Hair follicular keratinocyte (primary cell): ENCODE measurements around the gene MTG2.

GRCh38 chr20:60054570-60055073 lies 96.4 kb downstream of the CDH26 start:
- RAMPAGE, long total RNA = no peak

- RAMPAGE, long total RNA = no peak
Measured at GRCh38 chr20:61492644-61493181, 240.7 kb downstream of the CDH4 start.

DNA sequence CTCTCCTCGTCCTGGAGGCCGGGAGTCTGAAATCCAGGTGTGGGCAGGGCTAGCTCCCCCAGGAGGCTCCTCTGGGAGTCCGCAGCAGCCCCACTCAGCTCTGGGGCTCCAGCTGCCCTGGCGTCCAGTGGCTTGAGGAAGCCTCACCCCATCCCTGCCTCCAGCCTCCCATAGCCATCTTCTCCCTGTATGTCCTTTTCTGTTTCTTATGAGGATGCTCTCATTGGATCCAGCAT lies 387.1 kb downstream of the TAF4 start:
- RAMPAGE, long total RNA = no peak

DNA sequence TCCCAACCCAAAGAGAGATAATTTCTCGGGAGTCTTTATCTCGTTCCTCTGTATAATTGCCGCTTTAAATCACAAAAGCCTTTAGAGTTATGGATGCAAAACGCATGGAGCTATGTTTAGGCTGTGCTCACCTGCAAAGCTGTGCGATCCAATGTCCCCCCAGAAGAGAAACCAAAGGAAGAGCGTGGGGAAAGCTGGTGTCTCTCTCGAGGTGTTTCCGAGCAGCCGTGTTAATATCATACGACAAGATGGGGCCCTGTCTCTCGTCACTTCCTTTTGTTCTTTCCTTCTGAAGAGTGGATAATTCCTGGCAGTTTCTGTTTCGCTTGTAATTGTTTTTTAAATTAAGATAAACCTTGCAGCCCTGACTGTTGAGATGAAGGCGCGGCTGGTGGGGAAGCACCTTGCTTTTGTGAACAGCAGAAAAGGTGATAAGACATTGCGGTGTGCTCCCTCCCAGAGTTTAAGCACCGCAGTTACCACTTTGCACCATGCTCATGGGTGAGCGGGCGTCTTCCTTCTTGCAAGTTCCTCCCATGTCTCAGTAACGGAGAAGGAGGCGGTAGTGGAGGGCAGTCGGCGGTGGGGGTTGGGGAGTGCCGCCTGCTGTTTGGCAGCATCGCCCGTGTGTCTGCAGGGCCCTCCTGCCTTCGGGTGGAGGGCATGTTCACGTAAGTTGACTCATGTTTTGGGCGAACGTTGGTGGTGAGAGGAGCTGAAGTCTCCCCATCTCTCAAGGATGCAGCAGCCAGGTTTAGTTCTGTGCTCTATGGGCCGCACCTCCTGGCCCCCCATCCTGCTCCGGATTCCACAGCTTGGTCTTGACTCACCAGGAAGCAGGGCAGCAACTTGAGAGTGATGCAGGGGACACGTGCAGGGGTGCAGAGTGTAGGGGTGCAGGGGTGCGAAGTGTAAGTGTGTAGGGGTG lies 345.9 kb downstream of the TAF4 start:
- RAMPAGE, long total RNA = no peak

GRCh38 chr20:62000125-62000282 lies 65.7 kb downstream of the TAF4 start:
- RAMPAGE, long total RNA = no peak

GRCh38 chr20:62011660-62012022 lies 54.0 kb downstream of the TAF4 start:
- RAMPAGE, long total RNA = no peak

DNA sequence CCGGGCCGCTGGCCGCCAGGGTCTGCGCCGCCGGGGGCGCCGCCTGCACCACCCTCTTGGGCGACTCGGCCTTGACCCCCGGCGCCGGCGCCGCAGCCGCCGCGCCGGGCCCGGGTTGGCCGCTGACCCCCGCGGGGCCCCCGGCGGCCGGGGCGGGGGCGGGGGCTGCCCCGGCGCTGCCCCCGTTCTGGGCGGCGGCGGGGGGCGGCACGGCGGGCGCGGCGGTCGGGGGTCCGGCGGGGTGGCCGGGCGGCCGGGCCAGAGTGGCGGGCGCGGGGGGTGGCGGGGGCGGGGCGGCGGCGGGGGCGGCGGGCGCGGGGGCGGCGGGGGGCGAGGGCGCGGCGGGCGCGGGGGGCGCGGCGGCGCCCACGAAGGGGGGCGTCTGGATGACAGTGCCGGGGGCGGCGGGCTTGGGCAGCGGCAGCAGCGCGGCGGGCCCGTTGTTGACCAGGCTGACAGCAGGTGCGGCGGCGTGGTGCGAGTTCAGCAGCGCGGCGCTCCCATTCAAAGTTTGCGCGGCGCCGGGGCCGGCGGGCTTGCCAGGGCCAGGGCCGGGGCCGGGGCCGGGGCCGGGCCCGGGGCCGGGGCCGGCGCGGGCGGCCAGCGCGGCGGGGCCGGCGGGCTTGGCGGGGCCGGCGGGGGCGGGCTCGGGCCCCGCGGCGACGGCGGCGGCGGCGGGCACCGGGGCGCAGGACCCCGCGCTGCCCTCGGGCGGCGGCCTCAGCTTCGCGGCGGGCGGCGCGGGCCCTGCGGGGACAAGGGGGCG lies 786 bp downstream of the TAF4 start:
- RAMPAGE, long total RNA = no peak

DNA sequence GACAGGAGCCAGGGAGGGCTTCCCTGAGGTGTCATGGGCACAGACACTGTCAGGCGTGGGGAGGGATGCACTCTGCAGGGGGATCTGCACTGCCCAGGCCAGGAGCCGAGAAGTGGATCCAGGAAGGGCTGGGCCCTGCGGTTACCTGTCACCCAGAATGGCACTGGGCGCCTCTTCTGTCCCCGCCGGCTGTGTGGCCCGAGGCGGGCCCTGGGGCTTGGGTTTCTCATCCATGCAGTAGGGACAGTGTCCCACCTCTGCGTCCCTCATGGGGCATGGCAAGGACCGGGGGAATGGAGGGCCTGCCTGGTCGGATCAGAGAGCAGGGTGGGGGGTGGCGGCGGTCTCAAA lies 25.3 kb upstream of the LSM14B start:
- RAMPAGE, long total RNA = no peak

DNA sequence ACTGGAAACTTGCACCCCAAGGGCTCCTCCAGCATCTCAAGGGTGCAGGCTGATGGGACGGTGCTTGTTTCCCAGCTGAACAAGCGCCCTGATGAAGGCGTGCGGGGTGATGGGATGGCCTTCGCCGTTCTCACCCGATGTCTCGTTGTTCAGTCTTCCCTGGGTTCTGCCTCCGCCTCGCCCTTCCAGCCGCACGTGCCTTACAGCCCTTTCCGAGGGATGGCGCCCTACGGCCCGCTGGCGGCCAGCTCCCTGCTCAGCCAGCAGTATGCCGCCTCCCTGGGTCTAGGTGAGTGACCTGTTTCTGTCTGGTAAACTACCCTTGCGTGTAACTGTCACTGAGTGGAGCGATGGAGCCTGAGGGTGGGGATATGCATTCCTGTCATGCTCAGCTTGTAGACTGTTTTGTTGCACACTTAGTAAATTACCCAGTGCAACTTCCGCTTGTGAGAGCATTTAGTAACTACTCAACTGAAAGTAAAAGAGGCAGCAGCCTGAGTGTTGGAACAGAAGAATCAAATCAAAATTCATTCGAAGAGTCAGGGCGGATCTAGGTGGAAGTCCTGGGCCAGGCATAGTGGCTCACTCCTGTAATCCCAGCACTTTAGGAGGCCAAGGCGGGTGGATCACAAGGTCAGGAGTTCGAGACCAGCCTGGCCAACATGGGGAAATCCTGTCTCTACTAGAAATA lies 4.0 kb downstream of the LSM14B start:
- RAMPAGE, long total RNA = no peak

GRCh38 chr20:62151114-62151565 lies 7.6 kb downstream of the SS18L1 start:
- RAMPAGE, long total RNA = no peak

DNA sequence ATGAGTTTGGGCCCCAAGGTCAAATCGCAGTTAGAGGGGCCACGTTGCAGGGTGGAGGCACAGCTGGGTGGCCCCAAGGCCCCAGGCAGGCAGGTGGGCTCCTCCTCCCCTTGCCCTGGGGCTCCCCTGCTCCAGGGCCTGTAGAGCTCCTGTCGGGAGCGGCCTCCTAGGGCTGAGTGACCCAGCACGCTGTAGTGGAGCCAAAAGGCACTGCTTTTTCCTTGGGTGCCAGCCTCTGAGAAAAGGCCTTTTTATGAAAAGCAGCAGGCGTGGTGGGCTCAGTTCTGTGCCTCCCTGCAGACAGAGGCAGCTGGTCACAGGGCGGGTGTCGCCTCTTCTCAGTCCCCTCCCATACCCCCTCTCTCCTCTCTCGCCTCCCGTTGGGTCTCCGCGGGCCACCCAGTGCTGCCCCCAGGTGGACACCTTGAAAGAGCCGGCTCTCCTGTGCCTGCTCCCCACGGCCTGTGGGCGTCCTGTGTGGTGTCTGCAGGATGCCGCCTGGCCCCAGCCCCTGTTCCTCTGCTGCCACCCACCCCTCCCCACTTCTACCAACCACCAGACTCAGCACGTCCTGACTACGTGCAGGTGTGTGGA lies 13.2 kb downstream of the SS18L1 start:
- RAMPAGE, long total RNA = no peak

DNA sequence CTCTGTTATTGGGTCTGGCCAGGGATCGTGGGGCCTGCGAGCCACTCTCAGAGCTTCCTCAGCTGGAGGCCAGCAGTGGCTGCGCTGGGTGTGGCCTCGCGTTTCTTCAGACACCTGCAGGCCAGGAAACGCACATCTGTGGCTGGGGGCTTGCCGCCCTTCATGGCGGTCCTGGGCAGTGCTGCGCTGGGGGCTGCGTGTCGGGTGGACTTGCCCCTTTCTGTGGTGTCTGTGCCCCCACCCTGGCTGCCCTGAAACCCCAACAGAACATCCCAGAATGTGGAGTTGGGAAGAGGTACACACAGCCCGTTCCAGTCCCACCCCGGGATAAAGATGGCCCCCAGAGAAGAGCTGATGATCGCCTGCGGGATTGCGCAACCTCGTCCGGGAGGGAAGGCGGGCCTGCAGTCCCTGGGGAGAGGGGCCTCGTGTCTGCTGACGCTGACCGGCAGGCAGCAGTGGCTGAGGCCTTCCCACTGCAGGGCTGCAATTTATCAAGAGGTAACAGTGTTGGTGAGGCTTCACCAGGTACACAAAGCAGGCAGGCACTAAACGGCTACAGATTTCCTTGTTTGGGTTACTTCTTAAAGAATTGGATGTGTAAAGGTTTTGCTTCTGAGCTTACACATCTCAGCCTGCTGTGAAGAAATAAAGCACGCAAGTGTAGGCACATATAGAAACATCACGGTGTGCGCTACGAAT lies 16.8 kb upstream of the MTG2 start:
- RAMPAGE, long total RNA = no peak

DNA sequence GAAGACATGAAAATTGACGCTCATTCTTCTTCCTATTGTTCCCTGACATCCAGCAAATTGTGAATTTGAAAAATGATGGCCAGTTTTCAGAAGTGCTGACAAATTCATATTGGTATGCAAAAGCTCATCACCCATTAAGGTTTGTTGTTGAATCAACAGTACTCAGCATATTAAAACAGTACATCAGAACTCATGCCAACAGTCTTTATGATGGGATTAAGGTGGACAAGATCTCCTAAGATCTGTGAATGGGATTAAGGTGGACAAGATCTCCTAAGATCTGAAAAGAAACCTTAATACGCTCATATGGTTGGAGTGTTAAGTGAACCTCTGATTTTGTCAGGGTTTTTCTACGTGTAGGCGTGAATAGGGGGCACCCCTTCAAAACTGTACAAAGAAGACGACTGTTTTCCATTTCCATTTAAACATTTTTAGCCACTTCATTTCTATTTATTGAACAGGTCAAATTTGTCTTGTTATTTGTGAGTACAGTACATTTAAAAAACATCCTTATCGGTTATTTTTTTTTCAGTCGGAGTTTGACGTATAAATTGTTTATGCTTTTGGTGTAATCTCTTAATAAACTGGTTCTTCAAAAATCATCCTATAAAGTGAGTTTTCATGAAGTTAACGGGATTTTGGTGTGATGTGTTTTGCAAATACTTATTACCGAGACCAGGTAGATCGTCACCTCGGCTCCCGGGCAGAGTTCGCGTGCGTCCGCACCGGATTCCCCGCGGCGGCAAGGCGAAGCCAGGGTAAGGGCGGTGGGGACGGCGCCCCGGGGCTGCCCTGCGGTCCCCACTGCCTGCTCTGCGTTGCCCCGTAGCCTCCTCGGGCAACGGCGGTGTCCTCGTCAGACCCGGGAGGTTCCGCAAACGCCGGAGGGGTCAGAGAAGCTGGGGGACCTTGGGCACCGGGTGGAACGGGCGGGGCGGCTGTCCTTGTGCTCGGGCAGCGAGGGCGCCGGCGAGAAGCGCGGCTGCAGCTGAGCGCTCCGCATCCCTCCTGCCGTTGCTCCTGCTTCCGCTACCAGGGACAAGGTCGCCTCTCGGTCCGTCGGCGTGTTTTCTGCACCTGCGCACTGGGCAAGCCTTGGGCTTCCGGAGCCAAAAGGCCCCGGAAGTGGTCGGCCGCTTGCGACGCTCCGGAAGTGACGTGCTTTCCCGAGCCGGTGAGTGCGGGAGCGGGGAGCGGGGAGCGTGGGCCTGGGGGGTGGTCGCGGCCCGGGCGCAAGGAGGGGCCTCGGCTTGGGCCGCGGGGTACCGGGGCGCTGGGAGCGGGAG lies at the start of gene MTG2:
TSS of gene MTG2 (plus strand) at position 1,145 of the 1,286 bp plus-strand sequence.
- RAMPAGE, long total RNA = no peak

DNA sequence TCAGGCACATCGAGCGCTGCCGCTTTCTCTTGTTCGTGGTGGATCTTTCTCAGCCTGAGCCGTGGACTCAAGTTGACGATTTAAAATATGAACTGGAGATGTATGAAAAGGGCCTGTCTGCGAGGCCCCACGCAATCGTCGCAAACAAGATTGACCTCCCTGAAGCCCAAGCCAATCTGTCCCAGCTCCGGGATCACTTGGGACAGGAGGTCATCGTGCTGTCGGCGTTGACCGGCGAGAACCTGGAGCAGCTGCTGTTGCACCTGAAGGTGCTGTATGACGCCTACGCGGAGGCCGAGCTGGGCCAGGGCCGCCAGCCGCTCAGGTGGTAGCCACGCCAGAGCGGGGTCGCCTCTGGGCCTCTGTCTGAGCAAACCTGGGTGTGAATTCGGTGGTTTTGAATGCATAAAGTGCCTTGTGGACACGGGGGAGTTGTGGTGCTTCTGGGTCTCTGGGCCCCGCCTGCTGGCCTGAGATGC lies 18.0 kb downstream of the MTG2 start:
- RAMPAGE, long total RNA = no peak

GRCh38 chr20:62234183-62234829 lies 4.0 kb upstream of the OSBPL2 start:
- RAMPAGE, long total RNA = no peak

- RAMPAGE, long total RNA = no peak
Measured at GRCh38 chr20:62244229-62245063, 6.1 kb downstream of the OSBPL2 start.

- RAMPAGE, long total RNA = no peak
Measured at GRCh38 chr20:62288499-62288698, 14.4 kb upstream of the ADRM1 start.

DNA sequence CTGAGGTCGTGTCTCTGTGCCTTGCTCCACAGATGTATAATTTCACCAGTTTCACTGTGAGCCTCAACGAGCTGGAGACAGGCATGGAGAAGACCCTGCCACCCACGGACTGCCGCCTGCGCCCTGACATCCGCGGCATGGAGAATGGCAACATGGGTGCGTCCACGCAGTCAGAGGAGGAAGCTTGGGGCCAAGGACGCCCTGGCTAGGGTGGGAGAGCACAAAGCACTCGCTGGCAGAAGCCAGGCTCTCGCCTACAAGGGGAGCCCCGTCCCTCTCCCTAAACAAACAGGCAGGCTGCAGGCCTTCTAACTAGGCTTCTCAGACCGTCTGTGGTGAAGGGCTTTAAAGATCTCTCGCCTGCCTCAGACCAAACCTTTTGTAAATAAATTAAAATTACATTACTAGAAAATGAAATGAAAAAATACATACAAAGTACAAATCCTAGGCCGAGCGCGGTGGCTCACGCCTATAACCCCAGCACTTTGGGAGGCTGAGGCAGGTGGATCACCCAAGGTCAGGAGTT lies 13.6 kb upstream of the ADRM1 start:
- RAMPAGE, long total RNA = no peak

GRCh38 chr20:62378138-62378525 lies 8.8 kb upstream of the RPS21 start:
- RAMPAGE, long total RNA = no peak

DNA sequence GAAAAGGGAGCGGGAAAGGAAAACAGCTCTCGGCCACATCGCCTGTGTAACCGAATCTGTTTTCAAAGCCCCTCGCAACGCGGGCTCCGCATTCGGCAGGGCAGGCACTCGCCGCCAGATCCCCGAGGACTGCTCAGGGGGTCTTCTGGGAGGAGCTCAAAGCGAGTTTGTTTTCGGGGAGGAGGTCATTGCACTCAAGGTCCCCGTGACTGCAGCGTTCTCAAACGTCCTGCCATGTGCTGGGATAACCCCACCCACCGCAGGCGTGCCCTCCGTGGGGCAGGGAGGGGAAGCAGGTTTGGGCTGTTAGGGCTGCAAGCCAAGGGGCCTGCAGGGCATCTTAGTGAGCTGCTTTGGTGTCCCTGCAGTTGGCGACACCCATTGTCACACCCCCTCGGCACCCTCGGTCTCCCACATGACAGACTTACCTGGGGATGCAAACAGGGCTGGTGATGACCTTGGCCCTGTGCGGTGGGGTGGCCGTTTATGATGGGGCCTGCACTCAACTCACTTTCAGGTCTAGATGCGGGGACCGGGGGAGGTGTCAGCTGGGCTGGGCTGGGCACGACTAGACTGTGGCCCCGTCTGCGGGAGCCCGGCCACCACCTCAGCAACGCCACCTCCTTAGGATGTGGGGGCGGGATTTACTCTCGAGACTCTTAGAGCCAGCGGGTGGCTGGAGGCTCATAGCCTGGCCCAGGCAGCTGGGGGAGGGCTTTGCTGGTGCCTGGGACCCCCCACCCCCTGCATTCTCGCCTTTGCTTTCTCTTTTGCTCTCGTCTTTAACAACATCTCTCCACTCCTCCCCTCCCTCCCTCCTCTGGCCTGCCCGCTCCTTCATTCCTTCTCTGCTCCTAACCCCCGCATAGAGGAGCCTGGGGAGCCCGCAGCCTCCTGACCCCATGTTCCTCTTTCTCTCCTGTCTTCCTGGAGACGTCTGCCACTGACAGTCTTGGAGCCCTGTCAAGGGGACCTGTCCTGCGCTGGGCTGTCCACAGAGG lies 6.5 kb upstream of the GATA5 start:
- RAMPAGE, long total RNA = no peak